Breast epithelium (tissue), 2 donors: ENCODE data around the gene RRAD.

- PRO-cap, result no peak
- RAMPAGE, long total RNA, 2 experiments, result no peak in any of the 2 experiments
Measured at GRCh38 chr16:66585889-66586238, 6.6 kb downstream of the CMTM2 start.

DNA sequence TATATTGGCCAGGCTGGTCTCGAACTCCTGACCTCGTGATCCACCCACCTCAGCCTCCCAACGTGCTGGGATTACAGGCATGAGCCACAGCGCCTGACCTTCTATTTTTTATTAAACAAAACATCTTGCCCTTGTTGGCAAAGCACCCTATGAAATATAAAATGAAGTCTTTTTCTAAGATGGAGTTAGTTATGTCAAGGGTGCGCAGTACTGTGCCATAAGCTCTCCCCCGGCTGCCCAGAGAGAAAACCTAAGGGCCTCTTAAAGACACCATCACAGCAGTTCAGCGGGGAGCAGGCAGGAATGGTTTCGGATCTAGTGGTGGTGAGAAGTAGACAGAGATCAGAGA, 1.0 kb upstream of the CMTM3 start:
- PRO-cap, result no peak
- RAMPAGE, long total RNA, 2 experiments, result no peak in any of the 2 experiments

GRCh38 chr16:66649369-66650018, 45.0 kb downstream of the CMTM3 start:
- PRO-cap, result no peak
- RAMPAGE, long total RNA, 2 experiments, result no peak in any of the 2 experiments

GRCh38 chr16:66872906-66873797, 7.2 kb upstream of the PDP2 start:
- PRO-cap, result no peak
- RAMPAGE, long total RNA, 2 experiments, result no peak in any of the 2 experiments

- PRO-cap, result no peak
- RAMPAGE, long total RNA, 2 experiments, result no peak in any of the 2 experiments
Measured at GRCh38 chr16:66905497-66906168, 13.1 kb downstream of the CDH16 start.

GRCh38 chr16:66919886-66920395, 1.3 kb upstream of the CDH16 start:
- PRO-cap, result no peak
- RAMPAGE, long total RNA, 2 experiments, result no peak in any of the 2 experiments

DNA sequence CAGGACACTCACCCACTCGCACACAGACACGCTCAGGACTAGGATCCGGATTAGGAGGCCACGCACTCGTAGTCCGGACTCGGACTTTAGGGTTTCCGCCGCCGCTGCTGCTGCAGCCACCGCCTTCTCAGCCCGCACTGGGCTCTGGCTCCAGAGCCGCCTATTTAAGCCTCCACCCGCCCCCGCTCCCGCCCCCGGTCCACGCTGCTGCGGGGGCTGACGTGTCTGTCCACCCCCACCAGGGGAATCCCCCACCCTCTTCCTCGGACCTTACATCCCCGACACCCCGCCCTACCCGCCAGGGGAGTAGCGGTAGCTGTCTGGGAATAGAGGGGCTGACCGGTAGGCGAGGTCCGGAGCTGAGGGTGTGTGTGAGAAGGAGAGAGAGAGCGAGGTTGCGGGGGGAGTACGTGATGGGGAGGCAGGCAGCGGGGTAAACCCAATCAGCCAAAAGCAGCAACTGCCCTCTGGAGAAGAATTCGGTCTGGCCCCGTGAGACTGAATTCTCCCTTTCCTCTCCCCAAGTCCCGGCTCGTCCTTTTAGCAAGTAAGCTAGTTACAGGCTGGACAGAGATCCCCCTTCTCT, at the start of gene RRAD:
Gene RRAD, minus strand, starts transcription at position 139 of the 586 bp plus-strand sequence.
- PRO-cap, result unidirectional peak, minus-strand start at position 139 of the sequence
- RAMPAGE, long total RNA, 2 experiments, result no peak in any of the 2 experiments

GRCh38 chr16:66929995-66930687, 4.1 kb downstream of the CIAO2B start:
- PRO-cap, result no peak
- RAMPAGE, long total RNA, 2 experiments, result no peak in any of the 2 experiments

DNA sequence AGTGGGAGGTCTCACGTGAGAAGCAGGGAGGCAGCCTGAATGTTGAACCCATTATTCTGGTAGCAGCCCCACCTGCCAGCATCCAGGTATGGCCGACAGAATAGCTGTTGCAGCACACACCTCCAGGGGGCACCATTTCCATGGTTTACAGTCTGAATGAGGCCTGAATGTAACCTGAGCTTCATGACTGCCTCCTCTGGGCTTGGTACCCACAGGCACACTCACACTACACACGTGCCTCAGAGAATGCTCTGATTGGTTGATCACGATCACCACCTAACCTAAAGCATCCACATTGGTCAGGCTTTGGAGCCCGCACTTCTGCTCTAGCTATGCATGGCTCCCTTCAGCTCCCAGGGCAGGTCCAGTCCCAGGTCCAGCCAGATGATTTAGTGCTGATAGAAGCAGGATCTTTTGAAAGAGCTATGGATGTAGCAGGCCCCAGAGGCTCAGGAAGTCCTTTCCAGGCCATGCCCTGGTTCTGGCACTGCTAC, 11.0 kb upstream of the CBFB start:
- PRO-cap, result no peak
- RAMPAGE, long total RNA, 2 experiments, result no peak in any of the 2 experiments

- PRO-cap, result no peak
- RAMPAGE, long total RNA, 2 experiments, result no peak in any of the 2 experiments
Measured at GRCh38 chr16:67040479-67041340, 11.8 kb downstream of the CBFB start.

GRCh38 chr16:67148890-67150027, 1.5 kb downstream of the B3GNT9 start:
- PRO-cap, result no peak
- RAMPAGE, long total RNA, 2 experiments, result no peak in any of the 2 experiments

DNA sequence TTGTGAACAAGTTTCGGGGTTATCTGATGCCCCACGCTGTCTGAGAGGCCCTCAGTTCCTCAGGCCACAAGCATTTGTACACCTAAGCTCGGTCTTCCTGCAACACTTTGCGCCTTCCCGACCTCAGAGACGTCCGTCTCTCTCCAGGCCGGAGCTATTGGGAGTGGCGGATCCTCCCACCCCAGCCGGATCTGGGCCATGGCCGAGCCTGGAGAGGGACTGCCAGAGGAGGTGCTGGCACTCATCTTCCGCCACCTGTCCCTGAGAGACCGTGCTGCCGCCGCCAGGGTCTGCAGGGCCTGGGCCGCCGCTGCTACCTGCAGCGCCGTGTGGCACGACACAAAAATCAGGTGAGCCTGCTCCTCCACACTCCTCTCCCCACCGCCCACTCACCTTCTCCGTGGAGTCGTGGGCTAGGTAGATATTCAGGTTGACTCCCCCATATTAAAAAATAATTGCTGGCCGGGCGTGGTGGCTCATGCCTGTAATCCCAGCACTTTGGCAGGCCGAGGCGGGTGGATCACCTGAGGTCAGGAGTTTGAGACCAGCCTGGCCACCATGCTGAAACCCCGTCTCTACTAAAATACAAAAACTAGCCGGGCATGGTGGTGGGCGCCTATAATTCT, 1.9 kb downstream of the FBXL8 start:
- PRO-cap, result no peak
- RAMPAGE, long total RNA, 2 experiments, result no peak in any of the 2 experiments

GRCh38 chr16:67177392-67177855, 6.3 kb downstream of the MATCAP1 start:
- PRO-cap, result no peak
- RAMPAGE, long total RNA, 2 experiments, result no peak in any of the 2 experiments

- PRO-cap, result no peak
- RAMPAGE, long total RNA, 2 experiments, result no peak in any of the 2 experiments
Measured at GRCh38 chr16:67231298-67232221, 4.6 kb downstream of the TMEM208 start.

DNA sequence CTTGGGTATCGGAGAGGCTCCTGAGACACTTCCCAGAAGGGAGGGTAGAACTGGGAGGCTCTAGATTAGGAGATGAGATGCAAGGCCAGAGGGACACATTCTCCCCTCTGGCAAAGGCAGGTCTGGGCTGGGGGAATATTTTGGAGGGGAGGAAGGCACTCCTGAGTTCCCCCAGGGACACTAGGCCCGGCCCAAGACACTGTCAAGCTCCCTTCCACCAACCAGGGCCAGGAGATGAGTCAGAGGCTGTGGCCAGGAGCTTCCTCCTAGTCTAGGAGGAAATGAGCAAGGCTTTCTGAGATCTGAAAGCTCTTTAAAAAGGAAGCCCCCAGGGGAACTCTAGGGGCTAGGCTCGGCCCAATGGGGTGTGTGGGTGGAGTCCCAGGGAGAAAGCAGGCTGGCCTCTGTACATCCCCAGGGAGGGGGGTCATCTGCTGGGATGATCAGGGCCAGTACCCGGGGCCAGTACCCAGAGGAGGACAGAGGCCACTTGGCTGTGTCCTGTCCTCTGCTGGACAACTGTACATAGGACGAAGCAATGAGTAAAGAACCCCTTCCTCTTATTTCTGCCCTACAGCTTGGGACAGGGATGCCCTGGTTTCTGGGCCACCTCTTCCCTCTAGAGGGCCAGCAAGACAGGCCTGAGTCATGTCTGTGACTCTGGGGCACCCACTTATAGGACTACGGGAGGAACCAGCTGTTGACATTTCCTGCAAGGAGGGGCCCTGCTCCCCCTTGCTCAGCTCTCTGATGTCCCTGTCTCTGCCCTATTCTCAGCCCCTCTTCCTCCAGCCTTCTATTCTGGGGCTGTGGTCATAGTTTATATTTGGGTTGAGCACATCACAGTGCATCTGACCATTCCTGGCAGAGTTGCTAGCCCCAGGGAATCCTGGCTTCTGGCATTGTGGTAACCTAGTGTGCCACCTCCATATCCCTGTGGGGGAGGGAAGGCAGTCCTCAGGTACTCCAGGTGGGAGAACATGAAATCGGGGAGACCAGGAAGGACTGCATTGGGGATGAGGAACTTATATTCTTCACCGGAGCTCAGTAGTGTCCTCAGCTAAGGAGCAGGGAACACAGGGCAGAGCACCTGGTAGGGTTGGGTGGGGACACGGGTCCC, 2.7 kb downstream of the FHOD1 start:
- PRO-cap, result no peak
- RAMPAGE, long total RNA, 2 experiments, result no peak in any of the 2 experiments

DNA sequence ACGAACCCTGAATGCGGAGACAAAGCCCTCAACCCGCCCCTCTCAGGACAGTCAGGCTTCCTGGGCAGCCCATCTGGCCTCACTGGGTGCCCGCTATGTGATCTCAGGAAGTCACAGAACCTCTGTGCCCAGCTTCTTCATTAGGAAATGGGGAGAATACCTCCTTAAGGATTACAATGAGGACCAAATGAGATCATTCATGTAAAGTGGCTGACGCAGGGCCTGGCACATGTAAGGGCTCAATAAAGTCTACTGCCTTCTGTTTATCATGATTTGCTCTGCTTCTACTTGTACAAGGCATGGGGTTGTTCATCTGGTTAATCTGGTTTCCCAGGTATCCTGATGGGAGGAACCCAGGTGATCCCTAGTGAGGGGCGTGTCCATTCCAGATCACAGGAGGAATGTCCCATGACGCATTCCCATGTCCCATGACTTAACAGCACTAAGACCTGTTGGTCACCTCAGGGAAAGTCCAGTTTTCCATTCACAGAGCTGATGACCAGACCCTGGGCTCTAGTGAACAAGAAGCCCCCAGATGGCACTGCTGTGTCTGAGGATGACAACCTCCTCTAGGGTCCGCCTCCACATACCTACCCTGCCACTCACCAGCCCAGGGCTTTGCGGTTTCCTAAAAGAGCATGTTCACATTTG, 11.4 kb upstream of the TPPP3 start:
- PRO-cap, result no peak
- RAMPAGE, long total RNA, 2 experiments, result no peak in any of the 2 experiments

- PRO-cap, result no peak
- RAMPAGE, long total RNA, 2 experiments, result no peak in any of the 2 experiments
Measured at GRCh38 chr16:67440885-67441755, 10.2 kb downstream of the HSD11B2 start.

DNA sequence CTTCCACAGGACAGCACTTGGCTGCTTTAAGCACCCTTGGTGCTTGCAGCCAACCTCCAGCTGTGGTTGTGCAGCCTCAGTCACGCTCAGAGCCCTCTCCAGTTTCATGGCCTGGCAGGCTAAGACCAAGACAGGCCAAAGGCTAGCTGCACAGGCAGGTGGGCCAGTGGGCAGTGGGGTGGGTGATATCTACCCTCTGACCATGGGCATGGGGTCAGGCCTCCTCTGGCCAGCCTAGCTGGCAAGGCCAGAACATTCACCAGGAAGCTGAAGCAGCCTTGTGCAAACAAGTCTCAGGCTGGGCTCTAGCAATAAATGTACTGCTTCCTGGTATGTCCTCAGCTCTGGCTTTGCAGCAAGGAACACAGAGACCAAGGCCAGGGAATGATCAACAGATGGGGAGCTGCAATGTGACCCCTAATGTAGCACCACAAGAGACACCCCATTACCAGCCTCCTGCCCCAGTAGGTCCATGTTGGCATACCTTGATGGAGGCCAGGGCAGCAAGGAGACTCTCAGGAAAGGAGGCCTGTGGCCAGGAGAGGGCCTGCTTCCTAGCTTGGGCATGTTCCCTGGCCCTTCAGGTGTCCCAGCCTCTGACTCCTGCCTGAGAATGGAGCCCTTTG, 20.9 kb downstream of the HSD11B2 start:
- PRO-cap, result no peak
- RAMPAGE, long total RNA, 2 experiments, result no peak in any of the 2 experiments

DNA sequence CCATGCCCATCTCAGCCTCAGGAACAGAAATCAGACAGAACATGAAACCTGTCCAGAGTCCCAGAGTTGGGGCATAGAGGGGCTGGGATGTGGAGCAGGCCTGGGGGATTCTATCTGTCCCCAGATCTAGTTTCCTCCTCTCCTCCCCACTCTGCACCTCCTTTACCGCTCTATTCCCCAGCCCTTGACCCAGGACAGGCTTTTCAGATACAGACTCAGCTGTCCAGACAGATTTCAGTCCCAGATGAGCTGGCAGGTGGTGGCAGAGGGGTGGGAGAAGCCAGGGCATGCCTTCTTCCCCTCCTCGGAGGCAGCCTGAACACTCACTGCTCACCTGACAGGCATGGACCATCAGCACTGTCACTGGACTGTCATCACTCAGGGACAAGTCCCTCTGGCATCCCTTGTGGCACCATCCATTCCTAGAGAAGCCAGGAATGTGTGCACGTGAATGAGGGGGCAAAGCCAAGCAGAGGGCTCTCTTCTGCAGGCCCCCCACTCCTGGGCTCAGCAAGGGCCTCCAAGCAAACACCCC, 23.7 kb downstream of the ATP6V0D1 start:
- PRO-cap, result no peak
- RAMPAGE, long total RNA, 2 experiments, result no peak in any of the 2 experiments

- PRO-cap, result no peak
- RAMPAGE, long total RNA, 2 experiments, result no peak in any of the 2 experiments
Measured at GRCh38 chr16:67458001-67458570, 22.9 kb downstream of the ATP6V0D1 start.